ENCODE measurements around a stretch of chr19.

DNA sequence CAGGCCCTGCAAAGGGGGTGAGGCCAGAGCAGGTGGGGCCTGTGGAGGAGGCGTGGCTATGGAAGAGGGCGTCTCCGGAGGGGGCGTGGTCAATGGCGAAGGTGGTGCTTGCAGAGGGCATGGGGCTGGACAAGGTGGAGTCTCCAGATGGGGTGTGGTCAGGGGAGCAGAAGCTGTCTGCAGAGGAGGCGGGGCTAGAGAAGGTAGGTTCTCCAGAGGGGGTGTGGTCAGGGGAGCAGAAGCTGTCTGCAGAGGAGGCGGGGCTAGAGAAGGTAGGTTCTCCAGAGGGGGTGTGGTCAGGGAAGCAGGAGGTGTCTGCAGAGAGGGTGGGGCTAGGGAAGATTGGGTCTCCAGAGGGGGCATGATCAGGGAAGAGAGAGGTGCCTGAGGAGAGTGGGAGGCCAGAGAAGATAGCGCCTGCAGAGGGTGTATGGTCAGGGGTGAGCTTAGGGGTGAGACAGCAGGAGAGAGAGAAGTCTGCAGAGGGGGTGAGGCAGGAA, 3.4 kb downstream of the PRR36 start:
- RRBS: no CpG with 5 or more reads among the region's 8 CpGs

DNA sequence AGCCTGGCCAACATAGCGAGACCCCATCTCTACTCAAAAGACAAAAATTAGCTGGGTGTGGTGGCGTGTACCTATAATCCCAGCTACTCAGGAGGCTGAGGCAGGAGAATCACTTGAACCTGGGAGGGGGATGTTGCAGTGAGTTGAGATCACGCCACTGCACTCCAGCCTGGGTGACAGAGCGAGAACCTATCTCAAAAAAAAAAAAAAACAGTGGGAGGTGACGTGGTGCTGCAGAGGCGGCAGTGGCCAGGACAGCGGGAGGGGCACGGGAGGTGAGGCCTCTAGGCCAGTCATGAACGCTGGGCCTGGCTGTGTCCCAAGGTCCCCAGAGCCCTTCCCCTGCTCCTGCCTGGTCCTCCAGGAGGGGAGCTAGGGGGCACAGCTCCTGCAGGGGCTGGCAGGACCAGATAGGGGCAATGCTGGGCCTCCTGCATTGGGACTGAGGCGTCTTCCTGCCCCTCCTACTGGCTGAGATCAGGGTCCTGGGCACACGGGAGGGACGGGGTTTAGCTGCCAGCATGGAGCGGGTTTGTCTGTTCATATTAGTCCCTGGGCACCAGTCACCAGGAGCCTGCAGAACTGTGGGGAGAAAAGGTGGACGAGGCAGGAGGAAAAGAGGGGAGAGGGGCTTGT, 4.4 kb downstream of the MAP2K7 start:
- RRBS: no CpG with 5 or more reads among the region's 14 CpGs

DNA sequence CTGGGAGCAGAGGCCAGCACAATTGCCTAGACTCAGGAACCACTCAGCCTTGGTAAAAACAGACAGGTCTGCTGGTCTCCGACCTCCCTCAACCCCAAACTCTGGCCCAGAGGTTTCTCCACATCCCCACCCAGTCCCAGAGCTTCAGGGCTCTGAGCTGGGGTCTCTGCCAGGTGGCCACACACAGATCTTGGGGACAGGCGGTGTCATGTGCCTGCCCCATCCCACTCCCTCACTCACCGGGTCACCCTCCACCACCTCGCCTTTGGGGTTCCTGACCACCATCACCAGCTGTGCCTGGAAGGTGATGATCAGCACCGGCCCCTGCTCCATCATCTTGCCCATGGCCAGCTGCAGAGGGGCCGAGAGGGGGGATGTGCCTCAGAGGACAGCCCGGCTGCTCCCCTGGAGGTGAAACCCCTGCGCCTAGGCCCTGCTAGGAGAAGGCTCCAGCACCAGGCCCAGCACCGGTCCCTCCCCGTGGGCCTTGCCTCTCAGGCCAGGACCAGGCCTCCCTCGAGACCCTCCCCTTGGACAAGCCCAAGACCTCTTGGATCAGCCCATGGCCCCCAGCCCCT, 1.6 kb upstream of the CTXN1 start:
- RRBS: 84% methylated on average over 7 of the region's 11 CpGs

GRCh38 chr19:7934793-7935417, 8.6 kb downstream of the TIMM44 start:
- RRBS: no CpG with 5 or more reads among the region's 29 CpGs

DNA sequence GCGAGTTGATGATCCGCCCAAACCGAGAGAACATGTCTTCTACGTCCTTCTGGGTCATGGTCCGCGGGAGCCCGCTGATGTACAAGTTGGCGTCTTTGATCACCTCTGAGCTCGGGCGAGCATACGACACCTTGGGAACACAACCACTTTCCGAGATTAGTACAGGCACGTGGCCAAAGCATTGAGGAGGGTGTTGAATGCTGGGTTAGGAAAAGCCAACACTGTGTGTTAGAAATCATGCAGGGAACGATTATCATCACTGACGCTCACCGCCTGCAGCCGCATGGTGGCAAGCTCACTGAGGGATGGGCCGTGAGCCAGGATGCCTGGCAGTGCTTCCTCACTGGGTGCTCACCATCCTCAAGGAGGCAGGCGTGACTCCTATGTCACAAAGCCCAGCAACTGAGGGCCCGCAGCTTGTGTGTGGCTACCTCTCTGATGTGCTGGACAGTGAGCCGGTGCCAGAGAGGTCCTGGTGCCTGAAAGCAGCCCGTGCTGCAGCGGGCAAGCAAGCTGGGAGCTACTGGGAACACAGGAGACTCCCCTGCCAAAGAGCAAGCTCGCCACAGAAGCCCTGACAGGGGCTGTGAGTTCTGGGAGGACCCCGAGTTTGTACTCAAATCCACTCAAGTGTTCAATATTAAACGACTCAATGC, 30.4 kb upstream of the TIMM44 start:
- RRBS: no CpG with 5 or more reads among the region's 26 CpGs

DNA sequence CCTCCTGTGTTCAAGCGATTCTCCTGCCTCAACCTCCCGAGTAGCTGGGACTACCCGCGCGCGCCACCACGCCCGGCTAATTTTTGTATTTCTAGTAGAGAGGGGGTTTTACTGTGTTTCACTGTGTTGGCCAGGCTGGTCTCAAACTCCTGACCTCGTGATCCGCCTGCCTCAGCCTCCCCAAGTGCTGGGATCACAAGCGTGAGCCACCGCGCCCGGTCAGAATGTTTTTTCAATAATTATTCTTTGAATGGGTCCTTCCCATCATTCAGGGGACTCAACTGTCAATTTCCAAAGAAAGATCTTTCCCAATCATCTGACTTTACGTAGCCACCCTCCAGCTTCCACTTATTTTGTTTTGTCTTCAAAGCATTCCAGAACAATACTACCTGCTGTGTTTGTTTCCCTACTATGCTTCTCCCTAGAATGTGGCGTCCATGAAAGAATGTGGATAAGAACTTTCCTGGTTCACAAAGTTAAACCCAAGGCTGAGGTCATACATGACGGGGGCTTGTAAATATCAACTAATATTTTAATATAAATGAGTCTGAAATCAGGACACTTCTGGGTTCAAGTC, 1.2 kb downstream of the NDUFA7 start:
- RRBS: no CpG with 5 or more reads among the region's 17 CpGs

GRCh38 chr19:8342044-8343066, 707 bp downstream of the KANK3 start:
- RRBS: 12% methylated on average over 12 of the region's 45 CpGs

DNA sequence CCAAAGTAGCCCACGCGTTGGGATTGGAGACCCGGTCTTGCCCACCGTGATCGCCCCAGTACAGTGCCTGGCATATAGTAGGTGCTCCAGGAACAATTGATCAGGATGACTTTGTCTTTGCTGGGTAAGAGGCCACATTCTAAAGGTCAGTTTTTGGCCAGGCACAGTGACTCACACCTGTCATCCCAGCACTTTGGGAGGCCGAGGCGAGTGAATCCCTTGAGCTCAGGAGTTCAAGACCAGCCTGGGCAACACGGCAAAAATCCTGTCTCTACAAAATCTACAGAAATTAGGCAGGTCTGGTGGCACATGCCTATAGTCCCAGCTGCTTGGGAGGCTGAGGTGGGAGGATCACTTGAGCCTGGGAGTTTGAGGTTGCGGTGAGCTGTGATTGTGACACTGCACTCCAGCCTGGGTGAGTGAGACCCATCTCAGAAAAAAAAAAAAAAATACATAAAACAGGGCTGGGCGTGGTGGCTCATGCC, 3.6 kb upstream of the ANGPTL4 start:
- RRBS: no CpG with 5 or more reads among the region's 10 CpGs

DNA sequence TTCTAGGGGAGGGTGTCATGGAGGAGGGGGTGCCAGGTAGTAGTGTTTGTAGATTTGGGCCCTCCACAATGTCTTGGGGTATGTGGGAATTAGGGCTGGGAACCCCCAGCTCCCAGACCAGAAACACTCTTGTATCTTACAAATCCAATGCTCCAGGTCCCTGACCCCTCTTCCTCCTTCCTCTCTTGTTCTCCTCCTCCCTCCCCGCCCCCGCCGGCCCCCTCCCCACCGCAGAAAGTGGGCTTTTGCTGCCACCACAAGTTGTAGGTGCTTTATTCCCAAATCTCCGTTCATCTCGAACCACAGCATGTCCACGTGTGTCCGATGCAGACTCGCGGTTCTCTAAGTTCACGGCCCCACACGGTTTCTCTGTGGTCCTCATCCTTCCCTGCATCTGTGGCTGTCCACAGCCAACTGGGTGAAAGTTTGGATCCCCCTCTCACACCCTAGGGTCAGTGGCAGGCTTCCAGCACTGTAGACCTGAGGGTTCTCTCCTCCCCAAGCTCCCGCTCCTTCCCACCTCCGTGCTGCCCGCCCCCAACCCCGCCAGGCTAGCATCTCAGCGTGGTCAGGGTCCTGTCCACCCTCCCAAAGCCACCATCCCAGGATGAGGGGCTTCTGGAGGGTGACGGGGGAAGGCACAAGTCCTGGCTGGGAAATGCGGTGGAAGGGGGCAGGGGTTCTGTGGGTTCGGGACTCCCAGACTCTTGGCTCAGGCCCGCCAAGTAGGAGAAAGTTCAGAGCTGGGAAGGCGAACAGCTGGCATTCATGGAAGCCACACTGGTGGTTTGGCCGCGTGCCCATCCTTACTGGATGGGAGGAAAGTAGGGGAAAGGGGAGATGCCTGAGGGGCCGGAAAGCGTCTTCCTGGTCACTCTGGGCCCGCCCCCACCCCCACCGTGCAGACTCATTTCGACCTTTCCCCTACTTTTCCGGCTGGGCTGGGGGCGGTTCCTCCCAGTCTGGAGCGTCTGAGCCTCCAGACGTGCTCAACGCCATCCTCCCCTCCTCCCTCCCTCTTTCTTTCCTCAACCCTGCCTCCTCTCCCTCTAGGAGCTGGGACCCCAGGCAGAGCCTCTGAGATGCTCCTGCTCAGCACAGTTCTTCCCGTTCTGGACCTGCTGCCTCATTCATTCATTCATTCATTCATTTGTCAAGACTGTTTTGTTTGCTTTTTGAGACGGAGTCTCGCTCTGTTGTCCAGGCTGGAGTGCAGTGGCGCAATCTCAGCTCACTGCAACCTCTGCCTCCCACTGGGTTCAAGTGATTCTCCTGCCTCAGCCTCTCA, 3.2 kb downstream of the ANGPTL4 start:
- RRBS: 8% methylated on average over 5 of the region's 38 CpGs

- RRBS: 87% methylated on average over 12 of the region's 74 CpGs
Observed at GRCh38 chr19:8403184-8404357, 9.5 kb upstream of the MARCHF2 start.

DNA sequence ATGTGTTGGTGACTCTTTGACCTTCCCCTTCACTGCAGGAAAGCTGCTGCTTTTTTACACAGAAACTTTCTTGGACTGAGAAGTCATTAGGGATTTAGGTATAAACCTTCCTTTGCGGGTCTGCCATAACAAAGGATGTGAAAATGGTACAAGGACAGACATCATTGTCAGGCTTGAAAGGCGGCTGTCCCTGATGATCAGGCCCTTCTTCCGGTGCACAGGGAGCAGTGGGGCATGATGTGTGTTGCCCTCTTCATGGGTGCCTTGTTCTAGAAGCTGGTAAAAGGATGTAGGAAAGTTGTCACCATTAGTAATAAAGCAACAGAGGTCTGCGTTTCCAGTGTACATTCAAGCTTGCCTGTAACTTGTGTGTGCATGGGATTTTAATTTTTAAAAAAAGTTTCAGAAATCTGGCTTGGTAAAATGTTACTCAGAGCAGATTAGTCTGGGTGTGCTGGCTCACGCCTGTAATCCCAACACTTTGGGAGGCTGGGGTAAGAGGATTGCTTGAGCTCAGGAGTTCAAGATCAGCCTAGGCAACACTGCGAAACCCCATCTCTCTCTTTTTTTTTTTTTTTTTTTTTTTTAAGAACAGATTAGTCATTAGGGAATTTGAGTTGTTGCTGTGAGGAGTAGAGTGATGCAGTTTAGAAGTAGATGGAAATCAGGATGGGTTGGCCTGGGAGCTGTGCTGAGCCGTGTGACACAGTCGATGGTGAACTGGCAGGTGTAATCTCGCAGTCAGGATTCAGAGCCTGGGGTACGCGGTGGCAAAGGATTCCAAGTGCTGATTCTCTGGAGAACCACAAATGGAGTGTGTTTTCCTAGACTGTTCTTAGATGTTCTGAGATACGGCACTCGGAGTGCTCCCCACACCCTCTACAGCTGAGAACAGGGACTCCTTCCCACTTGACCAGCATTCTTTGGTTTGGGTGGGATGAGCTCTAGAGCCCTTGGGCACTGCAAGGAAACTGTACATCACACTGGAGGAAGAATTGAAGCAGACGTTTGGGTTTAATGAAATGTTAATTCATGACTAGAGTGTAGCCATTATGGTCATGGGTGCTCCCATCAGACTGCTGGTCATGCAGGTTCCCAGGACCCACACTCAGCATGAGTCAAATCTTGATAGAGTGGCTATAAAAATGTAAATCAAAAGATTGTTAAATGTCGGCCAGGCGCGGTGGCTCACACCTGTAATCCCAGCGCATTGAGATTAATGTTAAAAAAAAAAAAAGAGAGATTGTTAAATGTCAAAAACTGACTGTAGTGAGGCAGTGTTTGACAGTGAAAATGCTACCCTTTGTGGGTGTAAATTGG, 26.6 kb downstream of the PRAM1 start:
- RRBS: no CpG with 5 or more reads among the region's 18 CpGs

- RRBS: no CpG with 5 or more reads among the region's 8 CpGs
Observed at GRCh38 chr19:8527285-8527826, 13.4 kb upstream of the ZNF414 start.

DNA sequence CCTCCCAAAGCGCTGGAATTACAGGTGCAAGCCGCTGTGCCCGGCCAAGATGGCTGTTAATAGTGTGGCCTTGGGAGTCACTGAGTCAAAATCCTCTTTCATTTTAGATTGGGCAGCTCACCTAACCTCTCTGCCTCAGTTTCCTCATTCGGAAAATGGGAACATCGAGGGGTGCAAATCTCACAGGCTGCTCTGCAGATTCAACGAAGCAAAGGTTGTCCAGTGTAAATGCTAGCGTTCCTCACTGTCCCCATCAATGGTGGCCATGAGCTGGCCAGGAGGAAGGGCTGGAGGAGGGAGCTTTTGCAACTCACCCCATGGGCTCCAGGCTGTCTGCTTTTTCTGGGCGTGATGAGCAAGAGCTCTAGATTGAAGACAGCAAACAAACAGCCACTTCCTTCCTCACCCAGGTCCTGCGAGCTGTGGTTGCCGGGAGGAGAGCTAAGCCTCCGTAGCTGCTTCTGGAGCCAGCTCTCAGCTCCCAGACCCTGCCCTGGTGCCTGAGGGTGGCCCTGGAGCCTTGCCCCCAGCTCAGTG, 6.4 kb downstream of the MYO1F start:
- RRBS: no CpG with 5 or more reads among the region's 11 CpGs

DNA sequence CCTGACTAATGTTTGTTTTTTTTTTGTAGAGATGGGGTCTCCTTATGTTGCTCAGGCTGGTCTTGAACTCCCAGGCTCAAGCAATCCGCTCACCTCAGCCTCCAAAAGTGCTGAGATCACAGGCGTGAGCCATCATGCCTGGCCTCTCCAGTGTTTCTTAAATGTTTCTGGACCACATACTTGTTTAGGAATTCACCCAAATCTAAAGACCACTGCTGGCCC, 10.7 kb downstream of the NFILZ start:
- RRBS: no CpG with 5 or more reads among the region's 2 CpGs

DNA sequence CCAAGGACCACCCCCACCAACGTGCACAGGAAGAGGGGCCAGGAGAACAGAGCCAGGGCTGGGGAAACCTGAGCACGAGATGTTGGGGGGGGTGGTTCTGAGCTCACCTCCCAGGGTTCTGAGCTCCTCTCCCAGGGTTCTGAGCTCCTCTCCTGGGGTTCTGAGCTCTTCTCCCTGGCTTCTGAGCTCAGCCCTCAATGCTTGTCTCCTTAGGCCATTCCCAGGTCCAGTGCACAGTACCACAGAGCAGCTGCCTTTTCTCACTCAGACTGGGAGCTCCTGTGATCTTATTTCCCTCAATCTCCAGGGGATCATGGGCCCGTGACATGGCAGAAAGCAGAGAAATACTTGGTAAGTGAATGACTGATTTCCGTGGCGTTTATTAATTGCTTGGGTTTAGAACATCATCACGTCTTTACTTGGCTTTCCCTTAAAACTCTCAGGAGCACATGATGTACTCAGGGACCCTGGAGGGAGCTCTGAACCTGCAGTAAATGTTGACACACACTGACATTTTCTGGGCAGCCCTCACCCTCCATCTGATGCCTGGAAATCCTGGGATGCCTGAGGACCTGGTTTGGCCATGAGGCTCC, 10.7 kb downstream of the ZNF558 start:
- RRBS: no CpG with 5 or more reads among the region's 6 CpGs

- RRBS: no CpG with 5 or more reads among the region's 3 CpGs
Observed at GRCh38 chr19:8821928-8822140, 10.3 kb downstream of the ZNF558 start.

GRCh38 chr19:9430421-9430997, 4.9 kb downstream of the ZNF266 start:
- RRBS: no CpG with 5 or more reads among the region's 5 CpGs

GRCh38 chr19:9640861-9641485, 19.9 kb upstream of the ZNF561 start:
- RRBS: no CpG with 5 or more reads among the region's 5 CpGs

DNA sequence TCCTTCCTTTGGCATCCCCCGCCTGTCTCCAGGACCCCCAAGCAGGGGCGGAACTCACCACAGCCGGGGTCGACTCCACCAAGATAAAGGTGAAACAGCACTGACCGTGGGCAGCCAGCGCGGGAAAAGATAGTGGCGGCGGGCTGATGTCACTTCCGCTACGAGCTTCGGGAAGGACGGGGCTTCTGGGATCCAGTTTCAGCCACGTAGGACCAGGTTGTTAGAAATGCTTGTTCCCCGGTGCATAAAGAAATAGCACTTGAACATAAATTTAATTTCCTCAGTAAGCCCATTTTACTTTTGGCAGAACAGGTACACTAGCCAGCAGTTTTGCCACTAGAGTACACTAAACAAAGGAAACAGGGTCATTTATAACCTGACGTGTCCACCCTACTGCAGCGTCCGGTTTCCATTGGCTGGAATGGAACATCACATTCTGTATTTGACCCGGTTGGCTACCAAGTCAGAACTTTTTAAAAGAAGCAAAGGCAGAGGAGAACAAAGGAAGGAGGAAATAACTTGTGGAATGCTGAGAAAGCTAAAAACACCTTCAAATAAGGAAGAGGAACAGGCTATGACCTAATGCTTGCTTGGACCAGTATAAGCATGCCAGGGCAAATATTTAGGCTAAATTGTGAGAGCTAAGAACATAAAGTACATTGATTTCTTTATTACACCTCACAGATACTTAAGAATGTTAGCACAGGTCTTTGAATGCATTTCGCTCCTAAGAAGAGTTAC, 25.6 kb upstream of the ZNF562 start:
- RRBS: 54% methylated on average over 1 of the region's 20 CpGs

DNA sequence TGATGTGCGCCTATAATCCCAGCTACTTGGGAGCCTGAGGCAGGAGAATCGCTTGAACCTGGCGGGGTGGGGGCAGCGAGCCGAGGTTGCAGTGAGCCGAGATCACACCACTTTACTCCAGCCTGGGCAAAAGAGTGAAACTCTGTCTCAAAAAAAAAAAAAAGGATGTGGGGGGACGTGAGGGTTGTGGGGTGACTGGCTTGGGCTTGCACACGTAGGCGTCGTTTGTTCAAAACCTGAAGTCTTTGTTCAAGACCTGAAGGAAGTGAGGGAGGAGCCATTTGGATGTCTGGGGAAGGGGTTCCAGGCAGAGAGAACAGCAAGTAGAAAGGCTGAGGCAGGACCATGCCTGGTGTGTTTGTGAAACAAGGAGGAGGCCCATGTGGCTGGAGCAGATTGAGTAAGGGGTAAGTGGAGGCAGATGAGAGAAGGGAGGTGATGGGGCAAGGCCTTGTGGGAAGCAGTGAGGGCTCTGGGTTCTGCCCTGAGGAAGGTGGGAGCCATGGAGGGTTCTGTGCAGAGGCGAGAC, 27.8 kb downstream of the PIN1 start:
- RRBS: no CpG with 5 or more reads among the region's 11 CpGs